ENCODE measurements around a stretch of chr18.

DNA sequence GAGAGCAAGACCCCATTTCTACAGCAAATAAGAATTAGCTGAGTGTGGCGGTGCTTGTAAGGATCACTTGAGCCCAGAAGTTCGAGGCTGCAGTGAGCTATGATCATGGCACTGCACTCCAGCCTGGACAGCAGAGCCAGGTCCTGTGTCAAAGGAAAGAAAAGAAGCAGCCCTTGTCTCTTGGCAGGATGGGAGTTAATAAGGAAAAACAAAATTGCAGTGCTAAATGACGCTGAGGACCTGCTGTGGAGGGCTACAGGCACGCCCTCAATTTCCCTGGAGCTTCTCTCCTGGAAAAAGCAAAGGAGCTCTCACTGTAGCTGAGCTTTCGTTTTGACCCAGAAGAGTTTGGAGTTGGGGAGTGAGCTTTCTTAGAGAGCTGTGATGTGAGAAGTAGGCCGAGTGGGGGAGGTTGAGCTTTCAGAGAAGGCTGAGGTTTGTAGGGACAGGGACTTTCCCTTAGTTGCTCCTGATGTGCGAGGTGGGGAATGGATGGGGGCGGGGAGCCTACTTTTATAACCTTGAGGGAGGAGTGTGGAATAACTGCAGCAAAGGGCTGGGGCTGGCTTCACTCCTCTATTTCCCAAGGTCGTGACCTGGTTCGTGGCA is 47.0 kb downstream of the ZNF532 start:
- PRO-cap: no peak

DNA sequence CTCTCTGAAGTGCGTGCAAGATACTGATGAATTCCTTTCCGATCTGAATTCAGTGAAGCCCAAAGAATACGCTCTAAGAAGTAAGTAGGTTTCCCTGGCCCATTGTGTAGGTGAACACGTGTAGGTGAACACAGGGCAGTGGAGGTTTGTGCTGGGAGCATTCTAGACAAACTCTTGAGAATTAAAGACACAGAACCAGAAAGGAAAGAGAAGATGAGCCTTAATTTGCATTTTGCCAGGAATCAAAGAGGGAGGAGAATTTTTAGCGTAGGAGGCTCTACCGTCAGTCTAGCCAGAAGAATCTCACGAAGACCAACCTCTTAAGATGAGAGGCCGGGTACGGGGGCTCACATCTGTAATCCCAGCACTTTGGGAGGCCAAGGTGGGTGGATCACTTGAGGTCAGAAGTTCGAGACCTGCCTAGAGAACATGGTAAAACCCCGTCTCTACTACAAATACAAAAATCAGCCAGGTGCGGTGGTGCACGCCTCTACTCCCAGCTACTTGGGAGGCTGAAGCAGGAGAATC is 132.2 kb downstream of the ZNF532 start:
- PRO-cap: no peak

- PRO-cap: no peak
These were observed 3.8 kb downstream of the LMAN1 start for GRCh38 chr18:59355270-59355630.

DNA sequence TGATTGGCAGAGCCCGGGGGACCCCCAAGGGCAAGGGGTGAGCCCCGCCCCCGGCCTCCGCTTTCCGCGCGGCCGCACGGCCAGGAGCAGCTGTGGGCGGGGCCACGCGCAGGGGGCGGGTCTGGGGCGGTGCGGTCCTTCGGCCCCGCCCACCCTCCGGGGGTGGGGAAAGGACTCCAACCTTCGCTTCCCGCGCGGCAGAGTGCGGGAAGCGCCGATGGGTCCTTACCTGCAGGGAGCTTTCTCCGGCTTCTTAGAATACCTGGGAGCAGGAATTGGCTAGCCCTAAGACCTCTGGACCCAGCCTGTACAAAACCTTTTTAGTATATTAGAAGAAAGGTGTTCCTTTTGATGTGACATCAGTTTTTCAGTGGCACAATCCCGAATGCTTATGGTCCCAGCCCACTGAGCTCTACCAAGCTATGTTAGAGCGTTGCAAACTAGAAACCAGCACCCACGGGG is 287 bp upstream of the LMAN1 start:
- PRO-cap: bidirectional peak, plus-strand start at position 197 of the sequence, minus-strand start outside the sequence

- PRO-cap: no peak
These were observed 150.9 kb upstream of the LMAN1 start for GRCh38 chr18:59509747-59510502.

- PRO-cap: no peak
These were observed 52.7 kb upstream of the PMAIP1 start for GRCh38 chr18:59846959-59847637.

GRCh38 chr18:59918446-59918888 is 18.7 kb downstream of the PMAIP1 start:
- PRO-cap: no peak

DNA sequence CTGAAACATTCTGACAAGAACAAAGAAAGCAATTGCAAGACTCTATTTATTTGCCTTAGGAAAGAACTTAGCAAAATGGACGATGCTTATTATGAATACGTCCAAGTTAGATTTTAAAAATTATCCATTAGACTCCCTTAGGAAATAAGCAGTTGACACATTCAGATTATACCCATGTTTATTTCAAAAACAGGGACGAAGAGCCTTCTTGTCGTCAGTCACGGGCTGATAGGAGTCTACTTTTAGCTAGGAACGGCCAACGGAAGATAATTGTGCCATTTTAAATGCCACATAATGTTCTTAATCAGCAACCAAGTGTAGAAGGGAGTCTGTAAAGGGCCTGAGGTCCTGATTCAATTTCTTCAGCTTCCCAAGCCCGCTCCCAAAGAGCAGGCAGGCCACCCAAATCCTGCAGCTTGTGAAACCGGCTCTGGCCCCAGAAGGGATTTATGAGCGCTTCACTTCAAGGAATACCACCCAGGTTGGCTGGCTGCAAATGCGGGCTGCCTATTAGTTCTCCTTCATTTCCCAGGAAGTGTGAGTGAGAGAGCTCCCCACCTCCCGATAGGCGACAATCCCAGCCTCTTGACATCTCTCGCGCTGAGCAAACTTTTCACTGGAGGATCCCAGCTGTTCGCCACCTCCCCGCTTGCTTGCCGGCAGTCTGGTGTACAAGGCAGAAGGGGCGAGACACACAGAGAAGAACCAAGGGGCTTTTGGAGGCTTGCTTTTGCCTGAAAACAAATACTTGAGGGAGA is 272.9 kb downstream of the CDH20 start:
- PRO-cap: bidirectional peak, plus-strand start at position 662 of the sequence, minus-strand start at position 666 of the sequence

GRCh38 chr18:61736141-61736609 is 156.6 kb downstream of the RNF152 start:
- PRO-cap: no peak

DNA sequence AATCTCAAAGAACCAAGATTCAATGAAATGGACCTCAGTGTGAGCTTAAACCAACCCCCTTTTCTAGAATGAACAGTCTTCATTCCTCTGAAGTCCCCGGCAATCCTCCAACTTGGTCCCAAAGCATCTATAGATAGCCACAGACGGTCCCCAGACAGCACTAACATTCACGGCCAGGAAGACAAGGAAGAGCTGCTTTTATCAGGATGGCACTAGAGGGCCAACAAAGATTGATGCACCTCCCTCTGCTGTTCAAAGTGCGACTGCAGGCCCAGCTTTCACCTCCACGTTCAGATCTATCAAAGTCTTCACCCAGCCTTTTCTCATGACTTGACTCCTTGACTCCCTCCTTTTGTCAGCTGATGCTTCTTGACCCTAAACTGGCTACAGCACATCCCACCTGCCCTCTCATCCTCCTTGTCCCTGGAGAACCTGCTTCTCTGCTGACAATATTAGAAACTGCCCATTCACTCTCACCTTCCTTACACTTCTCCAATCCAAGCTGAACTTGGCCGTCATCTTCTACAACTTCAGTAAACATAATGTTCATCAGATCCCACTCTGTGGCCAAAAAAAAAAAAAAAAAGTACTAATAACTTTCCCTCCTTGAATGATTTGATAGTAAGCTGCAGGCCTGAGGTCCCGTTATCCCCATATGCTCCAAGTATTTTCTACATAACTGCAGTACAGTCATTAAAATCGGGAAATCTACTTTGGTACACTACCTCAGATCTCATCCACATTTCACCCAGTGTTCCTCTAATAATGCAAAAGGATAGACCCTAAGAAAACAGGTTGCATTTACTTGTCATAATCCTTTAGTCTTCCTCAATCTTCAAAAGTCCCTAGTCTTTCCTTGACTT is 54.1 kb downstream of the RNF152 start:
- PRO-cap: no peak

DNA sequence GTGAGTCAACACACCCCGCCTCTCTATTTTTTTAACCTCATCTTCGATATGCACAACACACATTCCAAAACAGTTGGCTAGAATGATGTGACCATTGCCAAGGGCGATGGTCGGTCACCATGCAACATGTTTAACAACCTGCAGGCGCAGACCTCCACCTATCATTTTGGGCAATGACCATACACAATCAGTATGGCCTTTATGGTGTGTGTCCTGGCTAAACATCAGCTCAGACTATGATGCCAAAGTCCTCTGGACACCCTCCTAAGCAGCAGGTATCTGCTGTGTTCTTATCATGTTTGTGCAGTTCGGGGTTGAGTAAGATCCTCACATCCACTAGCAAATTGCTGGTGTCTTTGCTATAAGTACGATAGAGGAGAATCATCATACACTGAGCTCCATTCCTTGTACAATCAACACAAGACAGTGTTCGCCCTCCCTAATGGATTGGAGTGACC is 7.8 kb upstream of the RNF152 start:
- PRO-cap: no peak

- PRO-cap: no peak
These were observed 57.9 kb downstream of the PIGN start for GRCh38 chr18:62128882-62129398.

- PRO-cap: no peak
These were observed 21.3 kb downstream of the TNFRSF11A start for GRCh38 chr18:62346370-62346796.

- PRO-cap: no peak
These were observed 25.1 kb upstream of the PHLPP1 start for GRCh38 chr18:62690252-62690728.

GRCh38 chr18:62801885-62802248 is 86.5 kb downstream of the PHLPP1 start:
- PRO-cap: no peak

DNA sequence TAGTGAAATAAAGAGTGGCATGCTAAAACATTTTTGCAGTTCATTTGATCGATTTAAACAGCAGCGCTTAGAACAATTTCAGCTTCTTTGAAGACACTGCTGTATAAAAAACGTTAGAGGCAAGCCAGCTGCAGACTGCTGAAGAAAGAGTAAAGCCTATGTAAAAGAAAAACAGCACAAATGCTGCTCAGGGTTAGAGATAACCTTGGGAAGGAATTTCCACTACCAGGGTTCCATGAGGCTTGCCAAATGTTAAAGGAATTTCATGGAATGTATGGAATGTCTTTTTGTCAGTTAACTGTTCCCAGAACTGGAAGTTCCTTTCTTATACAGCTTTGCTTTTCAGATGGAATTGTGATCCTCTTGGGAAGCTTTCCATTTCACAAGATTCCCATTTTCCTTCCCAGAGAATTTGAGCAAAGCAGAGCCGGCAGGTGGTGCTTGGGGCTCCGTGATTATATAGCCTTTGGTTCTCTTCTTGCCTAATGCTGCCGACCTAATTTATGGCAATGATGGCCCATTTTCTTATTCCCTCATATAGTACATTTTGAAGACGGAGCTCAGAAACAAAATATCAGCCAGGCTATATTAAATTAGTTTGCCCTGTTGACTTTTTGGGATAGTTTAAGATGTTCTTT is 162.1 kb downstream of the PHLPP1 start:
- PRO-cap: no peak

- PRO-cap: no peak
These were observed 276.6 kb downstream of the PHLPP1 start for GRCh38 chr18:62991793-62992427.

- PRO-cap: no peak
These were observed 213.6 kb downstream of the BCL2 start for GRCh38 chr18:63105730-63106525.

GRCh38 chr18:63152755-63153139 is 166.8 kb downstream of the BCL2 start:
- PRO-cap: no peak

DNA sequence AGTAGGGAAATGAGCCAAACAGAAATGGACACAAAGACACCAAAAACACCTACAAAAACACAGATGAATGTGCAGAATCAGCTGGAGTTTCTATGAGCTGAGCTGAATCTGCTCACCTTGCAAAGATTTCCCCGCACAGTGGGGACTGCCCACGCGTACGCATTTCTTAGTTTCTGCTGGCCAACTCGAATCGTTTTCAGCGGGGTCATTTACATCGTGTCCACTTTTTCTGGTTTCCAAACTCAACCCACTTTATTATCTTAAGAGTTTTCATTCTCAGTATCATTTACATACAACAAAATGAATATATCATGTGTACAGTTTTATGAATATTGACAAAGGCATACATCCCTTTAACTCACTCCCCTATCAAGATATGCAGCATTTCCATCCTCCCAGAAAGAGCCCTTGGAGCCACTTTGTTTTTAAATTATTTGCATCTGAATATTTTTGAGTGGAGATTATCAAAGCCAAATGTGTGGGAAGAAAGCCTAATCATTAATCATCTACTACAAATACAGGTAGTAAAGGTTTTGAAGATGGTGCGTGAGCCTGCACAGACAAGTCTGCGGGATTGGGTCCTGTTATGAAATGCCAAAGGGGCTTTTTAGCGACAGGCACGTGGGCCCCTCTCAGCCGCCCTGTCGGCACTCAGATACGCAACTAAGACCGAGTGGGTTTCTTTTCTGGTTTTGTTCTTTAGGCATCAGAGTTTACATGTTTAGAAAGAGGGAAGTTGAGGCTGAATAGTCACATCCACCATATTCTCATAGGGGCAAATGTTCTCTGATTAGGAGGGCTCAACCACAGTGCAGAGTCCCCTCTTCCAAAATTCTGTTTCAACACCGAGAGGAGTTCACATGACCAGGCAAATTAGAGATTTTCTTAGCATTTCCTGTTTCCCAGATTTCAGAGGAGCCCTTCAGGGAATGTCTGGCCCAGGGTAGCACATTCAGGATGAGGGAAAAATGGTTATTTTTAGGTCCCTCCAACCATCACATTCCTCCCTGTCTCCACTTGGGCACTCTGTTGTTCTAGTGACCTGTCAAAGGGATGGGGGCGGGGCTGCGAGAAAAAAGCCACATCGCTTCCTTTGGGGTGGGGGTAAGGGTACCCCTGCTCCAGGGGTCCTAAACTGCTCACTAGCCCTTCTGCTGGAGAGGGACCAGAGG is 159.5 kb downstream of the BCL2 start:
- PRO-cap: no peak